Sternocleidomastoid (tissue), 1 donor: ENCODE results near the gene RNH1.

GRCh38 chr11:209553-210156, 2.1 kb downstream of the RIC8A start:
- PRO-cap: no peak

DNA sequence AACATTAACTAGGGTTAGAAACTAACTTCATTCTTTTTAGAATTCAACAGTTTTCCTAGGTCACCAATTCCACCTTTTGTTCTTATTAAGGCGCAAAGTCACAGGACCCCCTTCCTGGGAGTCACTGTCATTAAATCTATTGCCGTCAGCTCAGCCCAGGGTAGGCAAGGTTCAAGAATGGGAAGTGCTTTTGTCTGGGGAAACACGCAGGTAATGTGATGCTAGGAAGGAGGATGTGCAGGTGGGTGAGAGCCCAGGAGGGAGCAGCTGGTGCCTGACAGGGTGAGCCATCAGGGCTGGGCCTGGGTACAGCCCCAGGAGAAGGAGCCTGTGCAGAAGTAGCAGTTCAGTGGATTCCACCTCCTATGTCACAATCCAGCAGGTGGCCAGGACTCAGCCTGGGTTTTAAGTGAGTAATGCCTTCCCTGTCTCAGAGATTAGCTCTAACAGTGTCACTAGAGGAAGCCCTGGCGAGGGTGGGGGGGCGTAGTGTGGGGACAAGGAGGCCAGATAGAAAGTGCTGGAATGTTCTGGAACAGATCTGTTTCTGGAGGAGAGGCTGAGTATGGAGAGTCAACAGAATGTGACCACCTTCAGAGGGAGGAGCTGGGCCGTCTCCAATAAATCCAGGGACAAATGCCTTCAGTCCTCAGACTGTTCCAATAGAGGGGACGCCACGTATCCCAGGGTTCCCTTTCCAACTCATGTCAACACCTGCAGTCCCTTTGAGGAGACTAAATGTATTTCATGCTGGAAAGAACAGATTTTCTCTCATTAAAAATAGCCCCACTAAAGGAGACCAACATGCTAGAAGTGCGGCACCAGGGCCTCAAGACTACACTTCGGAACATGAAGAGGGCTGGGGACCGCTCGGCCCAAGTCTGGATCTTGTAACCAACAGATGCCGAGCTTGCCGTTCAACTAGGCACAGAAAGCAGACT, 8.2 kb downstream of the RIC8A start:
- PRO-cap: no peak

GRCh38 chr11:253074-253967, 16.5 kb downstream of the PSMD13 start:
- PRO-cap: no peak

DNA sequence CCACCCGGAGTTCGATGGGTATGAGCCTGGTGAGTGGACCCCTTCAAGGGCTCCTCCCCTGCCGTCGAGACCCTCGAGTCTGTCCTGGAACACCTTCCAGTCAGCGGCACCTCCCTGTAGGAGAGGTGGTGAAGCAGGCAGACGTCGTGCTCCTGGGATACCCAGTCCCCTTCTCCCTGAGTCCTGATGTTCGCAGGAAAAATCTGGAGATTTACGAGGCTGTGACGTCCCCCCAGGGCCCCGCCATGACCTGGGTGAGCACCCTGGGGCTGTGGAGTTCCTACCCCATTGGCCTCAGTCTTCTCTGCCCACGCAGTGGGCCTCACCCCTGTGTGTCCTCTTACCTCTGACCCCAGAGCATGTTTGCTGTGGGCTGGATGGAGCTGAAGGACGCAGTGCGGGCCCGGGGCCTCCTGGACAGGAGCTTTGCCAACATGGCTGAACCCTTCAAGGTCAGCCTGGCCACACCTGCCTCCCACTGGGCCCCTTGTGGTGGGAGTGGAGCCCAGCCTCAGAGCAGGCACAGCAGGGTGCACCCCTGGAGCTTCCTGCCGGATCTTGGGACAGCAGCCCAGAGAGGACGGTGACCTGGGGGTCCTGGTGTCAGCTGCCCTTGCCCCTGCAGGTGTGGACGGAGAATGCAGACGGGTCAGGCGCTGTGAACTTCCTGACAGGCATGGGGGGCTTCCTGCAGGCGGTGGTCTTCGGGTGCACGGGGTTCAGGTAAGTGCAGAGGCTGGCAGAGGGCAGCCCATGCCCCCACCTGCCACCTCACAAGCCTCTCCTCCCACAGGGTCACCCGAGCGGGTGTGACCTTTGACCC, 4.8 kb downstream of the PGGHG start:
- PRO-cap: no peak

DNA sequence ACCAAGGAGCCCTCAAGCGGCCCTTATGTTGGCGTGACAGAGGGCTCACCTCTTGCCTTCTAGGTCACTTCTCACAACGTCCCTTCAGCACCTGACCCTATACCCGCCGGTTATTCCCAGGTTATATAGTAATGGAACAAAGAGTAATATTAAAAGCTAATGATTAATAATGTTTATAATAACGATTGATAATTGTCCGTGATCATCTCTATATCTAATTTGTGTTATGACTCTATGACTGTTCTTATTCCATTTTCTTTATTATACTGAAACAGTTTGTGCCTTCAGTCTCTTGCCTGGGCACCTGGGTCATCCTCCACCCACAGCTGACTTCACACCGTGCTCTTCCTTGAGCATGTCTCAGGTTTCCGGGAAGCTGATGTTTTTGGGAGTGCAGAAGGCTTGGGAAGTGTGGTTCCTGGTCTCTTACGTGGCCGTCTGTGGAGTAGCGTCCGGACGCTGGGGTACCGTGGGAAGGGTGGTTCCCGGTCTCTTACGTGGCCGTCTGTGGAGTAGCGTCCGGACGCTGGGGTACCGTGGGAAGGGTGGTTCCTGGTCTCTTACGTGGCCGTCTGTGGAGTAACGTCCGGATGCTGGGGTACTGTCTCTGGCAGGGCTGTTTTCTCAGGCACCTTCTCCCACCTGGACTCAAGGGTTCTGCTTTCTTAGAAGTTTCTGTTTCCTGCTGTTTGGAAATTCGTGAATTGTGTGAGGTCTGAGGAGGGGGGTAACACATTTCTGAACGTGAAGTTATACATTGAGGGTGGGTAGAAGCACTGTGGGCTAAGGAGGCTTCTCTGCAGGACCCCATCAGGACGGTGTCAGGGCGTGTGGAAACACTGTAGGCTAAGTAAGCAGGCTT, 5.0 kb upstream of the IFITM3 start:
- PRO-cap: no peak

DNA sequence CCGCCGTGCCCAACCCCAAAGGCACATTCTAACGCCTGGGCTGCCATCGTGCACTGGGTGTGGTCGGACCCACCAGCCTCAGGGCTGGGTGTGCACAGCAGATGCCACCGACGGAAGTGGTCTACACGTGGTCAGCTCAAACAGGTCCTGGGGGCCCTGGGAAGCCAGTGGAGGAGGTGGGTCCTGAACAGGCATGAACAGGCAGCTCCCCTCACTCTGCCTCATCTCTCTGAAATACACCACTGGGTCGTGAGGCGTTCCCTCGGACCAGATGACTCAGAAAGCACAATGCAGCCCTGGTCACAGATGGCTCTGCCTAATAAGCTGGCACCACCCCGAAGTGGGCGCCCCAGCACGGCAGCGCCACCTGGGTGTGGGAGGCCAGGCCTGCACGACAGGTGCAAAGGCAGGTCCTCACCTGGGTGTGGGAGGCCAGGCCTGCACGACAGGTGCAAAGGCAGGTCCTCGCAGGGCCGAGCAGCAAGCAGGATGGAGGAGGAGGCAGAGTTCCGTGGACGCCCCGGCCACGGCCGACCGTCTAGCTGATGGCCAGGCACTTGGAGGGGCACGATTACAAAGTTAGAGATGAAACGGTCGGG, 4.9 kb upstream of the B4GALNT4 start:
- PRO-cap: no peak

GRCh38 chr11:406257-407321, 8.2 kb downstream of the SIGIRR start:
- PRO-cap: bidirectional peak, plus-strand start at chr11:406939, minus-strand start at chr11:406944; unidirectional peak, minus-strand start at chr11:406982; bidirectional peak, plus-strand start at chr11:407426, minus-strand start at chr11:407166

GRCh38 chr11:460214-461079, 10.4 kb downstream of the PTDSS2 start:
- PRO-cap: bidirectional peak, plus-strand start at chr11:460572, minus-strand start at chr11:460498

DNA sequence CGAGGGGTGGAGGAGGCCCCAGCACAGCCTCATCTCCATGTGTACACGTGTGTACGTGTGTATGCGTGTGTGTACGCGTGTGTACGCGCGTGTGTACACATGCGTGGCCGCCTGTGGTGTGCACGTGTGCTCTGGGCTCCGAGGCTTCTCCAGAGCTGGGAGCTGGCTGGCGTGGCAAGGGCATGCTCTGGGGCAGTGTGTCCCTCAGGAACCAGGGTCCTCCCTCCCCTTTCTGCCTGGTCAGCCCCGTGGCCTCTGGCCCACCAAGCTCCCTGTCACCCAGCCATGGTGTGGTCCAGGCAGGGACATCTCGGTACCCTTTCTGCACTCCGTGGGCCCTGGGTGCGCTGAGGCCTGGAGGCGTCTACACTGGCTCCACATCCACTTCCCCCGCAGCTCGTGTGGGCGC, 16.3 kb downstream of the RNH1 start:
- PRO-cap: no peak

- PRO-cap: no peak
These were observed 12.2 kb downstream of the RNH1 start for GRCh38 chr11:494456-495693.

DNA sequence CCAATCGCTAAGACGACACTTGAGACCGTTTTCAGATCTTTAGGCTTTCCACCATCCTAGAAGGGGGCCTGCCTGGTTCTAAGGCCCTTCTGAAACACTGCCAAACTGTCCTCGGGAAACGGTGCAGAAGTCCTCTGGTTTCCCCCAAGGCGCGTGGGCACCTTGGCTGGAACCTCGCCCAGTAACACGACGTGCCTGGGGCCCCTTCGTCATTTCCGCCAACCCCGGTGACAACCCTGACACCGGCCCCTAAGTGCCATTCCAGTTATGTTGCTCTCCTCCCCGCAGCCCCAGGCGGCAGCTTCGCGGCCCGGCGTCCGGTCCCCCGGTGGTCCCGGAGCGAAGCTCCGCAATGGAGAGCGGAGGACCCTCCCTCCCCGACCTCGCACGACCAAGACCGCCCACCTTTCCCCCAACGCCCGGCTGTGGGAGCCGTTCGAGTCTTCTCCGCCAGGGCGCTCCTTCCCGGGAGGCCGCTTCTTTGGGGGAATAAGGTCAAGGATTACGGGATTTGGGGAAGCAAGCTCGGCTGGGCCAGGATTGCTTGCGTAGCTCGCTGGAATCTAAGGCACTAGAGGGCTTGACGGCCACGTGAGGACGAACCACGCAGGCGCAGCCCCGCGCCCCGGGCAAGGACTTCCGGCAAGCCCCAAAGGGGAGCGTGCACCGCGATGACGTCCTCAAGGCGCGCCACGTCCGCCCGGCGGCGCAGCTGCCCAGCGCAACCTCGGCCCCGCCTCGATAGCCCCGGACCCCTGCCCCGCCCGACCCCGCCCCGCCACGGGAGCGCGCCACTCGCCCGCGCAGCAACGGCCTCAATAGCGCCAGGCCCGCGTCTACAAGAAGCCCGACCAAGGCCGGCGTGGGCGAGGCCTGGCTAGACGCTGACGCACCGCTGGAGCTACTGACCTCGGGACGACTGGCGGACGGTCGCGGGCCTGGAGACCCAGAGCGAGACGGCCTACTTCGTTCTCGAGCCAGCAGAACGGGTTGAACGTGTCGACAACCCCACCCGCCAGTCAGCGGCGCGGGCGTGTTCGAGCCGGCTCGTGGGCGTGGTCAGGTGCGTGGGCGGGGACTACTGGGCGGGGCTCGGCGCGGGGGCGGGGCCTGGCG, at the start of gene RNH1:
Gene RNH1, minus strand, starts transcription at position 1,039 of the 1,116 bp plus-strand sequence.
- PRO-cap: bidirectional peak, plus-strand start at position 259 of the sequence, minus-strand start at position 136 of the sequence; bidirectional peak, plus-strand start at position 750 of the sequence, minus-strand start at position 573 of the sequence; bidirectional peak, plus-strand start outside the sequence, minus-strand start at position 1,029 of the sequence

- PRO-cap: no peak
These were observed 7.6 kb upstream of the RNH1 start for GRCh38 chr11:514597-515011.

DNA sequence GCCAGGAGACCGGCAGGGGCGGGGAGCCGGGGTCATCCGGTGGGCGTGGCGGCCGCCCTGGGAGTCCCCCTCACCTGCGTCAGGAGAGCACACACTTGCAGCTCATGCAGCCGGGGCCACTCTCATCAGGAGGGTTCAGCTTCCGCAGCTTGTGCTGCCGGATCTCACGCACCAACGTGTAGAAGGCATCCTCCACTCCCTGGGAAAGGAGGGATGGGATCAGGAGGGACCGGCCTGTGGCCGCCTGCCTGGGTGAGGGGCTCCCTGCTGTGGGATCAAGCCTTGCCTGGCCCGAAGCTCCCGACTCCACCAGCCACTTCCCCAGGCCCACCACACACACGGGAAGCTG, 2.8 kb downstream of the HRAS start:
- PRO-cap: no peak

DNA sequence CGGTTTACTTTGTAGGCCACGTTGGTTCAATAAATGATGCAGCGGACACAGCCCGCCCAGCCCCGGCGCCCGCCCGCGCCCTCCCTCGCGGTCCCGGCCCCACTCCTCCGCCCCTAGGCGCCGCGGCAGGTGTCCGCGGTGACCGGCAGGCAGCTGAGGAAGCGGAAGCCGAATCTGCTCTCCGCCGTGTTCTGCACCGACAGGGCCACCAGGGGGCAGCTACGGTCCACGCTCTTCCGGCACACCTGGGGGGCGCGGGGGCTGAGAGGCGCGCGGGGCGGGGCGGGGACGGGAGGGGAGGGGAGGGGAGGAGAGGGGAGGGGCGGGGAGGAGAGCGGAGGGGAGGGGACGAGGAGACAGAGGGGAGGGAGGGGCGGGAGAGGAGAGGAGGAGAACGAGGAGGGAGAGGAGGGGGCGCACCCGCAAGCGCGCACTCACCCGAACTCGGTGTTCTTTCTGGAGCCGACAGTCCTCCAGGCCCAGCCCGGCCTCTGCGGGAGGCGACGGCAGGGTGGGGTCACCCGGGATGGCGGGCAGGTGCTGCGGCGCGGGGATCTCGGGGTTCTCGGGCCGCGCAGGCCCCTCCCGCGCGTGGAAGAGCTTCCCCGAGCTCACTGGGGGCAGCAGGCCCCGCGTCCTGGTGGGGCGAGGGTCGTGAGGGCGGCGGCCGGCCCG, 5.5 kb downstream of the LMNTD2 start:
- PRO-cap: bidirectional peak, plus-strand start at position 450 of the sequence, minus-strand start at position 155 of the sequence; unidirectional peak, plus-strand start at position 487 of the sequence

DNA sequence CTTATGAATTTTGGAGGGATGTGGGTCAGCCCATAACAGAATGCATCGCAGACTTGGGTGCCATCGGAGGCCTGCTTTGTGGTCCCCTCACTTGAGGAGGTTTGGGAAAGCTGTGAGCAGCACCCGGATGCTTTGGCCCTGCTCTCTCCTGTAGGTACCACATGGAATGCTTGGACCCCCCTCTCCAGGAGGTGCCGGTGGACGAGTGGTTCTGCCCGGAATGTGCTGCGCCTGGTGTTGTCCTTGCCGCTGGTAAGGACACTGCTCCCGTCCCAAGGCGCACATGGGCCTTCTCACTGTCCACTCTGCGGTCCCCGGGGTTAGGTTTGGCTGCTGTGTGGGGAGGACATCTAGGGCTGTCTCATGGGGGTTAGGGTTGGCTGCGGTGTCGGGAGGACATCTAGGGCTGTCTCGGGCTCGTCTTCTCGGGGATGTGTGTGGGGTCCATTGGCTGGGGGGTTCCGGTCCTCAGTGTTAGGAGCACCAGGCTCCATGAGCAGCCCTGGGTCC, 18.9 kb downstream of the IRF7 start:
- PRO-cap: no peak

GRCh38 chr11:598124-598770, 17.5 kb downstream of the IRF7 start:
- PRO-cap: no peak

GRCh38 chr11:607666-608348, 7.9 kb downstream of the IRF7 start:
- PRO-cap: no peak

- PRO-cap: no peak
These were observed 2.2 kb upstream of the SCT start for GRCh38 chr11:629071-629683.

GRCh38 chr11:729713-730250, 17.5 kb upstream of the TALDO1 start:
- PRO-cap: no peak

DNA sequence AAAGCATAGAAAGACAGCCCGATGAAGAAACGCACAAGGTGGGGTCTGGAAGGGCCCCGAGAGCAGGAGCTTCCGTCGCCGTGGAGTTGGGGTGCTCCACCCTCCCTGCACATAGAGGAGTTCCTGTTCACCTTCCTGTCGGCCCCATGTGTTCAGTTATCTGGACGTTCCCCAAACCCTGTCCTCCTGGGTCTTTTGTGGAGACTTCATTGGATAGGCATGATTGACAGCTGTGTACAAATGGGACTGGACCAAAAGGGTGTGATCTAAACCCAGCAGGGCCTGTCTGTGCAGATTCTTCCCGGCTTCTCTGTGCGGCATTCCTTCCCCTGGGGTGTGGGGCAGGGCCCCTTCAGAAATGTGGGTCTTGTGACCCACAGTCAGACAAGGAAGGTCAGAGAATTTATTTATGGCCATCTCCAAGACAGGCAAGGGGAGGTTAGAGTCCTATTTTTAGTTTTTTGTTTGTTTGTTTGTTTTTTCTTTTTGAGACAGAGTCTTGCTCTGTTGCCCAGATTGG, 9.3 kb upstream of the TALDO1 start:
- PRO-cap: no peak